Neural crest cell (in vitro differentiated cells): Measurements from ENCODE around the gene SOX1.

DNA sequence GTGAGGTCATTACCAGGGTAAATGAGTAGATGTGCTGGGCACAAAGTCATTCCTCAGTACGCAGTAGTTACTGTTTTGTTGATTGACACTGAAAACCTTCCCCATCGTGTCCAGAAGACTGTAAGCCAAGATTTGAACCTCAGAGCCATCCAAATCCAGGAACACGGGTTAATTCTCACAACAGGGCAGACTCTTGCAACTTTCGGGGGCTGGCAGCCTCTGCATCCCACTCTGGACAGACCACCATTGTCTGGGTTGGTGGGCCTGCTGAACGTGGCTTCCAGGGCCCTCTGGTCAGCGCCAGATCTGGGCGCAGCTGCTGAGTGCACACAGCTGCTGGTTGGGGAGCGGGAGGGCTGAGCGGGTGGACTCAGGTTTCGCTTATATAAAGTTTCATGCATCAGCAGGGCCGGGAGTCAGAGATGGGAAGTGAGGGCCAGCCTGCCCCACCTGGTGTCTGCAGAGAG is 6.8 kb downstream of the ARHGEF7 start:
- PRO-cap, result no peak

- PRO-cap, result no peak
These were observed 63.4 kb downstream of the ARHGEF7 start for GRCh38 chr13:111178393-111178985.

DNA sequence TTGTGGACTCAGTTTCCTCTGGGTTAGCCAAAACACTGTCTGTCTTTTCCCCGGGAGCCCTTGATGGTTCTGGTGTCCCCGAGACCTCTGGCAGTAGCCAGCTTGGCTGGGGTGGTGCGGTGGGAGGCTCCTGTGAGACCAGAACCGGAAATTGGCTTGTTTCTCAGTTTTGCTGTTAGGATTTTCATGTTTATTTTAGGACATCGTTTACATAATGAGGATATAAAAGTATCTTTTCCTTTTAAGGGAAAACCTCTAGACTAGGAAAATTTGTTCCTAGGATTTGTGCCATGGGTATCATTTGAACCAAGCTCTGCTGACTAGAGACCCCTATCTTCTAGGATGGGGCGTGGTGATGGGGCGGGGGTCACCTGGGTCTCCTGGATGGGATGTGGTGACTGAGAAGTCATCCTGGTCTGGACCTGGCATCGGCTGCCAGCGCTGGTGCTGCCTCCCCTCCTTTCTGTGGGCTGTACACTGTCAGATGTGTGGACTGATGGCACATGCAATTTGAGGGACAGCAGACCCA is 48.1 kb upstream of the TEX29 start:
- PRO-cap, result no peak

DNA sequence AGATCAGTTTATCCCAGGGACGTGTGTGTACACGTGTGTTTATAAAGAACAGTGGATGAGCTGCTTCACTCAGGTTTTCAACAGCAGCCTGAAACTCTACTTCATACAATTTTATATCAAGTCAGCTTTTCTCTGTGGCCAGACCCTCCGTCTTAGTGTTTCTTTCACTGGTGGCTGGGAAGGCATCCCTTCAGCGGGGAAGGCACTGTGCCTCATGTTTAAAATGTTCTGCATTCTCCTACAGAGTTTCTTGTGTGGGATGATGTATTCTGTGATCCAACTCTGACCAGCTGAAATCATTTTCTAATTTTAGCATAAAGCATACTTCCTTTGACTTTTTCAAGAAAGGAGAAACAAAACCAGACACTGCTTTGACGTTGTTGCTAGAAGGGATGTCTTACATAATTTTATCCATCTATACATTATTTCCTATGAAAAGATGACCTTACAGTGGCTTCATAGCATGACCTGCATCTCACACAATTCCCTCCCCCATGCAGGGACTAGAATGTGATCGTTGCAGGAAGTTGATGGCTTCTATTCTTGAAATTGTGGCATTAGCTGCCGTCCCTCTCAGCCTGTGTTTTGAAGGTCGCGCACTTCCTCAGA is 38.7 kb upstream of the TEX29 start:
- PRO-cap, result no peak

- PRO-cap, result no peak
These were observed 37.5 kb upstream of the TEX29 start for GRCh38 chr13:111282943-111283433.

DNA sequence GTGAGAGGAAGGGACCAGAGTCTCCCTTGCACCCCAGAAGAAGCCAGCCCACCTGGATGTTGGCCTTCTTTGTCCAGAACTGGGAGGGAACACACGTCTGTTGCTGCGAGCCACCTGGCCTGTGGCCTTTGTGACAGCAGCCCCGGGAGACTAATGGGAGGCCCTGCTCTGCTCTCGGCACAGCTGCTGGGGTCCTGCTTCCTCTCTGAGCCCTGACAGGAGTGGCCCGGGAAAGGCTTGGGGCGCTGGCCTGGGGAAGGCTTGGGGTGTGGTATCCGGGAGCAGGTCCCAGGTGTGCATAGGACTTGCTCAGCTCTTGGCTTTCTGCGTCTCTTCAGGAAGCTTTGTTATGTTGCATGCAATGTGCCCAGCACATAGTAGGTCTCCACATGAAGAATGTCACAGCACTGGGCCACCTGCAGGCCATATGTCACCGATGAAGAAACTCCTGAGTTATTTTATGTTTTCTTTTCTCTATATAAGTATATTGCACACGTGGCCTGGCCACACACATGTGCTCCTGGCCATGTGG is 162.9 kb downstream of the TEX29 start:
- PRO-cap, result no peak

- PRO-cap, result no peak
These were observed 206.7 kb upstream of the SOX1 start for GRCh38 chr13:111860167-111860744.

DNA sequence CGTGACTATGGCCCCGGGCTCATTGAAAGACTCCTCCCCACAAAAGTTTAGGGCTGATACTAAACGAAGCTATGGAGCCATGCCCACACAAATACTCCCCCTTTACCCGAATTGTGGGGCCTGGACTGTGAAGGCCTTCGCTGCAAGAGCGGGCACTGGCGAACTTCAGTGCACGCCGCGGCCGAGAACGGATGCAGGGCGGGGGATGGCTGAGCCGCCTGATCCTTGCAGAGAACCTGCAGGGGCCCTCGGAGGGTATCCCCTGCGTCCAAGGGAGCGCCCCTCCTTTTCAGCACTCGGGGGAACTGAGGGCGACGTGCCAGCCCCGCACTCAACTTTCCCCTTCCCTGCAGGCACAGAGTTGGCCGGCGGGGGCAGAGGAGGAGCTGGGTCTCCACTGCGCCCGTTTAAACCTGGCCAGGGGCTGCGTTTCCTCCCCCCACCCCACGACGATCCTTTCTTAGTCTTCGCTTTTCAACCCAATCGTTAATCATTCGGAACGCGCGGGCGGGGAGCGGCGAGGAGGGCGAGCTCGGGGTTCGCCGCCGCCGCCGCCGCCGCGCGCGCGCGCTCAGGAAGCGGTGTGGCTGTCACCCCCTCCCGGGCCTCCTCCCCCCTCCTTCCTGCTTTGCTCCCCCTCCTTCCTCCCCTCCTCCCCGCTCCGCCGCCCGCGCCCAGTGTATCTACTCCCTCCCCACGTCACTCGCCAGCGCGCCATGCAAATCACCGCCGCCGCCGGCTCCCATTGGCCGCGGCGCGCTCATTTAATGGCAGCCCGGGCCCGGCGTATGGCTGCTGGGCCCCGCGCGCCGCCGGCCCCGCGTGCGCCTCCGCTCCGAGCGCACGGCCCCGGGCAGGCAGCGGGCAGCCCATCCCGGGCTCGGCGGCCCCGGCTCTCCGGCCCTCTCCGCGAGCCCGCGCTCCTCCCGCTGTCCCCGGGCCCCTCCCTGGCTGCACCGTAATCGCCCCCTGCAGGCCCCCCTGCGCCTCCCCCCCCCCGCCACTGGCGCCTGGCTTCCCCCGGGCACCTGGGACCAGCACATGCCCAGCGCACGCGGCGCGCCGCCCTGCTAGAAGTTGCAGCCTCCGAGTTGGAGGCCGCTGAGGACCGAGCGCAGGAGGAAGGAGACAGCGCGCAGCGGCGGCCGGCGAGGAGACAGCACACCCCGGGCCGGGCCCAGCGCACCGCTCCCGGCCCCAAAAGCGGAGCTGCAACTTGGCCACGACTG is at the start of gene SOX1:
Gene SOX1 (plus strand): TSS at position 1,037 of the 1,229 bp plus-strand sequence.
- PRO-cap, result bidirectional peak, plus-strand start at position 489 of the sequence, minus-strand start at position 193 of the sequence; bidirectional peak, plus-strand start at position 795 of the sequence, minus-strand start at position 585 of the sequence

GRCh38 chr13:112113500-112113846 is 46.5 kb downstream of the SOX1 start:
- PRO-cap, result no peak

GRCh38 chr13:112562682-112563297 is 25.2 kb downstream of the TUBGCP3 start:
- PRO-cap, result no peak

DNA sequence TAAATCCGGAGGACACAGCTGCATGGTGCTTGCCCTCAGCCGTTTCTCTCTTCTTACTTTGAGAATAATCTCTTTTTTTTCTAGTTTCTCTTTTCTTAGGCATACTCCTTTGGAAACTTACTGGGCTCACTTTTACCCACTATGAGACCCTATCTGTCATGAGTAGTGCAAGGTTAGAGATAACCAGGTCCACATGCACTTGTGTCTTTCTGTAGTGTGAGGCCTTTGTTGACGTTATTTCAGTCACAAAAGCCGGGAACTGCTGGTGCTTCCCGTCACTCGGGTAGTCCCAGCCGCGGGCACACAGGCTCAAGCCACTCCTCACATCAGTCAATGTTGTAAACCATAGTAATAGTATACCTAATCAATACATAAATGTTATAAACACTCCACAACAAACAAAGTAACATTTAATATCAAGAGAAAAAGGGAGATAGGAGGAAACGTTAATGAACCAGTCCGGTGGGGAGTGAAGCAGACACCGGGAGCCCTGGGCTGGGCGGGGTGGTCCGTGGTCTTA is 81.7 kb downstream of the ATP11A start:
- PRO-cap, result no peak

DNA sequence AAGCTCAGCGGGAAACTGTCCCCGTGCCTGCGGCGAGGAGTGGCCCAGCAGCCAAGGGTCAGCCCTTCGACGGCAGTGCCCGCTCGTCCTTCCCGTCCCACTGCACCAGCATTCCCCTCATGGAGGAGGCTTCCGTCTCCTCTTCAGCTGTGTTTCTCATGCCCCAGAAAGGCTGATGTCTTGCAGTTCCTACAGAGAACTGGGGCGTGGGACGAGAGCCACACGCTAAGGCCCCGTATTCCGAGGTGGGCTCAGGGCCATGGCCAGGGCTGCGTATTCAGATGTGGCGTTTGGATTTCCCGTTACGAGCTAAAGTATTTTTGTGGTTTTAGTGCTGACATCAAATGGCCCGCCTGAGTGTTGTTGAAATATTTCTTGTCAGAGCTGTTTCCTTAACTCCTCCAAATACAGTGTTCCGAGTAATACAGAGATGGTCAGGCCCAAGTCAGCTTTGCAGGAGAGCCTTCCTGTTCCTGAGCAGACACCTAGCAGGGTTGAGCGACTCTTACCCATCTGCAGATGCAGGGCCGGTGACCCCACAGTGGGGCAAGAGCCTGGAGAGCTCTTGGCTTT is 93.7 kb downstream of the ATP11A start:
- PRO-cap, result no peak

- PRO-cap, result no peak
These were observed 90.8 kb upstream of the MCF2L start for GRCh38 chr13:112878139-112878616.

DNA sequence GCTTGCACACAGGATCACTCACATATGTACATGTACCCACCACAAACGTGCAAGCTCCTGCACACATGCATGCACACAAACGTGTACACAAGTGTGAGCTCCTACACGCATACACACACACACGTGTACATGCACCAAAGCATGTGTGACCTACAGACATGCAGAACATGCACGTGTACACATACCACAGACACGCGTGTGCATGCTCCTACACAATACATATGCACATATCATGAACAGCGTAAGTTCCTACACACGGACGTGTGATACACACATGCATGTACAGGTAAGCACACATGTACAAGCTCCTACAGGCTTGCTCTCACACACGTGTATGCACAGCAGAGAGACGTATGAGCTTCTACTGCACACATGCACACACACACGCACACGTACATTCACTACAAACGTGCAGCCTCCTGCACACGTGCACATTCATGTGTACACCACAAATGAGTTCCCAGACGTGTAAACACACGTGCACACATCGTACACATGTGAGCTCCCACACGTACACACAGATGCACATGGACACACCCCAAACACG is 84.0 kb upstream of the MCF2L start:
- PRO-cap, result no peak

DNA sequence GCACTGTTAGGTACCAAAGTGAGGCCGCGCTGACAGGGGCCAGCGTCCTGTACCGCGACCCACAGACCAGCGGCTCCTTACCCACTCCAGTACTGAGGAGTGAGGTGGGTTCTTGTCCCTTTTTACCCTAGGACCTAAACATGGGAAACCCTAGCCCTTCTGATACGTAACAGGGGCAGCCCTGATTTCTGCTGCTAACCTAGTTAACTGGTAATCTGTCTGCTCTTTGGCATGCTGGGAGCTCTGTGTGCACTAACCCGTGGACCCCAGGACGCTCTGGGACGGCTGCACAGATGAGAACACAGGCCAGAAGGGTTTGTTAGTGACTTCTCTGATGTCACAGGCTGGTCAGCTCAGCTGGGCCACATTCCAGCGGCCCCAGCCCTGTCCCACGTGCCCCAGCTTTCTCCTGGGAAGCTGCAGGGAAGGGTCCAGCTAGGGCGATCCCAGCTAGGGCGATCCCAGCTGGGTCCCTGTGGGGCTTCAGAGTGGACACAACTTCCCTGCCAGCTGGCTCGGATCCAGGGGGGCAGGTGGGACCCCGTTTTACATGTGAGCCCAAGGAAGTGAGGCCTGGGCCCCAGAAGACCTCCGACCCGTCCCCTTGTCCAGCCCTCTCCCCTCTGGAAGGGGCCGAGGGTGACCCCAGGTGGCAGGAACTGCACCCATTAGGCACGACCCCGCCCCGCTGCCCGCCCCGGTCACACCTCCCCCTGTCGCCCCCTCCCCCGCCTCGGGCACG is 75.5 kb upstream of the MCF2L start:
- PRO-cap, result bidirectional peak, plus-strand start at position 432 of the sequence, minus-strand start at position 278 of the sequence

DNA sequence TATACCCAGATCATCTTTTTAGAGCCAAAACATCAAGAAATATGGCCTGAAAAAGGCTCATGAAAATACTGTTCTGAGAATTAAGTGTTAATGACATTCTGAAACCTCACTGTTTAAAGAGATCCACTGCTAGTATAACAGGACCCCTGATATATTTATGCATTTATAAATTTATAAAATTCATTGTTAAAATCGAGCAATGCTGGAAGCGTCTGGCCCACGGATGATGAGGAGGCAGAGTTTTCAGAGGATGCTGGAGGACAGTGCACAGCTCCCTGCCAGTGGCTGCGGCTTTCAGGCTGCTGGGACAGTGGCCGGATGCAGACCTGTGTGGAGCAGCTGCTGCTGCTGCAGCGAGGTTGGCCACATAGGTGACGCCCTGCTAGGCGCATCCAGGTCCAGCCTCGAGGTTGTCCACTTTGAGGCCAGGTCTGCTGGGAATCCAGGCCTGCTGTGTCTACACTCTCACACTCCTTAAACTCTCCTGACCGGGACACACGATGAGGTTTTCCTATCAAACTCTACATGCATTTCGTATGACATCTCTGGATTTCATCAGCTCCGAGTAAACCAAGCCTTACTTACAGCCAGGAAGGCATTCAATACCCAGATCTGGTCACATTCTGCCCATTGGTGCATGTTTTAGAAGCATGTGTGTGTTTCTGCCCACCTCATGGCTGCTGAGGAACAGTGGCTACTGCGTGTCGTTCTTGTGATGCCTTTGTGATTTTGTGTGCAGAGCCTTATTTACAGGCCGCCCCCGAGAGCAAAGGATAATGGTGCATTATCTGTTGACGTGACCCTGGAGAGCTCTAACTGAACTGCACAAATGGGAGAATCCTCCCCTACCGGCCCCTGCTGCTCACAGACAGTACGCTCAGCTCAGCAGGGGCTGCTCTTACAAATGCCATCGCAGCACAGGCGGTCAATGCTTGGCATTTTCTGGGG is 12.4 kb upstream of the MCF2L start:
- PRO-cap, result unidirectional peak, plus-strand start at position 297 of the sequence; bidirectional peak, plus-strand start at position 865 of the sequence, minus-strand start at position 735 of the sequence

- PRO-cap, result no peak
These were observed 10.7 kb upstream of the MCF2L start for GRCh38 chr13:112957902-112959184.

- PRO-cap, result no peak
These were observed 16.1 kb downstream of the MCF2L start for GRCh38 chr13:112984934-112985601.

GRCh38 chr13:112990575-112991614 is 21.9 kb downstream of the MCF2L start:
- PRO-cap, result no peak

DNA sequence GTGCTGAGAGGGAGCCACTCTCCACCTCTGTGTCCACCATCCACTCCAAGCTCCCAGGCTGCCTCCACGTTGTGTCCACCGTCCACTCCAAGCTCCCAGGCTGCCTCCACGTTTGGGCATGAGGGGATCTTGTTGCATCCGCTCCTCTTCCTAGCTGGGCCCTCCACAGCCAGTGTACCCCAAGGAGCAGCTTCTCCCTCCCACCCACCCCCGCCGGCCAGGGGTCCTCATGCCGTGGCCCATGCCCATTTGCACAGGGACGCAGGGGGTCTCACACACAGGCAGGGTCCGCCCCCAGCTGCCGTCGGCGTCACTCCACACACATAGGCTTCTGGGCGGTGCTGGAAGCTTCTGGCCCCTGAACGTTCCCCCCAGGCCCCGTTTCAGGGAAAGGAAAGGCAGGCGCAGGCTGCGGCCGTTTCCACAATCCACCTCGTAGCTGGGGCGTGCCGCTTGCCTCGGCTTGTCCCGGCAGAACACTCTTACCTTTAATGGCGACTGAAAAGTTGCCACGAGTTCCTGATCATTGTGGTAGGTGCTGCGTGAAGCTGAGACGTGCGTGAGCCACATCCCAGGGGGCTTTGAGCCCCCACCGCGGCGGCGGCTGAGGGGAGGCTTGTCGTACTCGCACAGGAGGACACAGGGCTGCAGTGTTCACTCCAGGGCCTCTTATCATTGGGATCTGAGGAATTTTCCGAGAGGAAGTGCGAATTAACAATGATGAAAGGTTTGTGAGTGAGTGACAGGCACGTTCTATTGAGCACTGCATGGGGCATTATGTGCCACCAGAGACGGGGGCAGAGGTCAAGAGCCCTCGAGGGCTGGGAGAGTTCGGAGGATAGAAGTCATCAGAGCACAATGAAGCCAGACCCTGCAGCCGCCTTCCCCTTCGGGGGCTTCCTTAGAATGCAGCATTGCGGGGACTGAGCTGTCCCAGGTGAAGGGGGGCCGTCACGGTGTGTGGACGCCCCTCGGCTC is 53.5 kb downstream of the MCF2L start:
- PRO-cap, result bidirectional peak, plus-strand start at position 310 of the sequence, minus-strand start at position 139 of the sequence; bidirectional peak, plus-strand start at position 848 of the sequence, minus-strand start at position 684 of the sequence